IMR-90 (cell line): ENCODE measurements around a stretch of chr14.

- RRBS, result no CpG with 5 or more reads among the region's 2 CpGs
CAGE:
- cytosol, long polyA plus RNA, result no peak
- long polyA plus RNA, result no peak
- nucleus, long polyA plus RNA, result no peak
Observed at GRCh38 chr14:100083626-100083988, 18.4 kb downstream of the EVL start.

DNA sequence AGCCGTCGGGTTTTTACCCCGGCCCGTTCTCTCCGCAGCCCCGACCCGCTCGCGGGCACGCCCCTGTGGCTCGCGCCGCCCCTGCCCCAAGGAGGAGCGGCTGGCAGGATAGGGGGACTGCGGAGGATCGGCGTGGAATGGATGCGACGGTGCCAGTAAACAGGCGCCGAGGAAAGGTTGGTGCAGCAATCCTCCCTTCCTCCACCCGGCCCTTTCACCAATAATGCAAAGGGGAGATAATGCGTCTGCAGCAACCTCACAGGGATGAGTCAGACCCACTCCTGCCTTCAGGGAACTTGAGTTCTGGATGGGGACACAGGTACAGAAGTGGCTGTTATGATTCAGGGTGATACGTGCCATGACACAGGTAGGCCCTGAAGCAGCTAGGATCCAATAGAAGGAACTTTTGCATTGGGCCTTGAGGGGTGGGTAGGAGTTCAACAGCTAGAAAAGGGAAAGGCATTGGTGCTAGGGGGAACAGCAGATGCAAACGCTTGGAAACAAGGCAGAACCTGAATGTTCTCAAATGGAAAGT is 578 bp upstream of the DEGS2 start:
- RRBS, result 4% methylated on average over 3 of the region's 25 CpGs
CAGE:
- cytosol, long polyA plus RNA, result no peak
- long polyA plus RNA, result no peak
- nucleus, long polyA plus RNA, result no peak

DNA sequence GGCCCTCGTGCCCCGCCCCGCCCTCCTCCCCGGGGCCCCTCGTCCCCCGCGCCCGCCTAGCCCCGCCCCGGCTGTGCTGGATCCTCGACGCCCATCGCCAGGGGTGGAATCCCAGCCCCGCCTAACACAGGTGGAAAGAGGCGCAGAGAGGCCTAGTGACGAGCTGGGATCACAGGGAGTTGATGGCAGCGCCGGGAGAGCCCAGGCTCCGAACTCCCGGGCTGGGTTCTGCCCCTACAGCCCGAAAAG is 24.4 kb upstream of the YY1 start:
- RRBS, result 5% methylated on average over 11 of the region's 21 CpGs
CAGE:
- cytosol, long polyA plus RNA, result no peak
- long polyA plus RNA, result no peak
- nucleus, long polyA plus RNA, result no peak

DNA sequence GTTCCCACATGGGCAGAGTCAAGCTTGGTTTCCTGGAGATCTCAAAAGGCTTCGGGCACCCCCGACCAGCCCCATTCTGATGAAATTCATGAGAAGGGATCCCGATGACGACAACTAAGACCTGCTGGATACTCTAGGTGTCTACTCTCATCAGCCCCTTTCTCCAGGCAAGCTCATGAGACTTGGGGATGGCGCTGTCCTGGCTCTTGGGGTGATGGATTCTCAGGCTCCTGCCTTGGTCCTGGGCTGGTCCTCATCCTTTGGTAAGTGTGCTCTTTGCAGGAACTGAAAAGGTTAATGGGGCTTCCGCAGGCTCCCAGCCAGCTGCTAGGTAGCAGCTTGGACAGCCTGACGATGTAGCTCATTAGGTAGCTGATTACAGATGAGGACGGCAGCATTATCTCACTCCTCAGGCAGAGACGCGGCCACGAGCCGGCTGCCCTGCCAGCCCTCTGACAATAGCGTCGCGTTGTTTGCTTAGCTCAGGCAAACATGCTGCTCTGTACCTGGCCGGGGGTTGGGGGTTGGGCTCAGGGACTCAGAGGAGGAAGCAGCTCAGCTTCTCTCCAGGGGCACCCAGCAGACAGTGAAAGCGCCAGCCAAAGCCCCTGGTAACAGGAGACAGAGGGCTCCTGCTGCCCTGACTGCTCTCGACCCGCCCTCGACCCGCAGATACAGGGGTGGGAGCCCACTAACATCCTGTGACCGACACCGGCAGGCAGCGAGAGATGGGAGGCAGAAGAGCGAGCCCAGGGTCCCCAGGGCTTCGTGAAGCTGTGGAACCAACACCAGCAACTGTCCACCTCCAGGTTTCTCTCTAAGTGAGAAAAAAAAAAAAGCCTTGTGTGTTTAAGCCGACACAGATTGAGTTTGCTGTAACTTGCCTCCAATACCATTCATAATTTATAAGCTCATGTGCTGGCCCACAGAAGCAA is 53.6 kb upstream of the DLK1 start:
- RRBS, result 18% methylated on average over 5 of the region's 27 CpGs
CAGE:
- cytosol, long polyA plus RNA, result no peak
- long polyA plus RNA, result no peak
- nucleus, long polyA plus RNA, result no peak

DNA sequence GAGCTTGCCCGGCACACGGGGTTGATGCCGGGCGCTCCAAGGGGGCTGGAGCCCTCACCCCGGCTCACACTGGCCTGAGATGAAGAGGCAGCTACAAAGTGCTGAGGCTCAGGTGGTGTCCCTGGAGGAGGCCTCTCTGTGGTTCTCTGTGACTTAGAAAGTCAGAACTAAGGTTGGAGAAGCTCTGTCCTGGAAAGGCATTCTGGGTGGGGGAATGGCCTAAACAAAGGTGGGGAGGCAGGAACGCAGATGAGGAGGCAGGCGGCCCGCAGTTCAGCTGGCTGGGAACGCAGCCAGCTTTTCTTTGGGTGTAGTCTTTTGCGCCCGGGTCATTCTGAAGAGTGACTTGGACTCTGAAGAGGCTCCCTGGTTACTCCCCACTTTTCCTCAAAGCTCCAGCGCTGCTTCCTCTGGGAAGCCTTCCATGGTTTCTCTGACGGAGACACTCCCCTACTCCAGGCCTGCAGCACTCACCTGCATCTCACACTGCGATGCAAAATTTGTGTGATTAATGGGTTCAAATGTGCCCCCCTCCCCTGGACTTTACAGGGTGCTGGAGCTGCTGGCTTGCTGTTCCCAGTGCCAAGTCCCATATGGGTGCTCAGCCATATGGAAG is 50.5 kb upstream of the DLK1 start:
- RRBS, result no CpG with 5 or more reads among the region's 14 CpGs
CAGE:
- cytosol, long polyA plus RNA, result no peak
- long polyA plus RNA, result no peak
- nucleus, long polyA plus RNA, result no peak

- RRBS, result no CpG with 5 or more reads among the region's 25 CpGs
CAGE:
- cytosol, long polyA plus RNA, result no peak
- long polyA plus RNA, result no peak
- nucleus, long polyA plus RNA, result no peak
Observed at GRCh38 chr14:100714264-100715141, 12.2 kb upstream of the DLK1 start.

DNA sequence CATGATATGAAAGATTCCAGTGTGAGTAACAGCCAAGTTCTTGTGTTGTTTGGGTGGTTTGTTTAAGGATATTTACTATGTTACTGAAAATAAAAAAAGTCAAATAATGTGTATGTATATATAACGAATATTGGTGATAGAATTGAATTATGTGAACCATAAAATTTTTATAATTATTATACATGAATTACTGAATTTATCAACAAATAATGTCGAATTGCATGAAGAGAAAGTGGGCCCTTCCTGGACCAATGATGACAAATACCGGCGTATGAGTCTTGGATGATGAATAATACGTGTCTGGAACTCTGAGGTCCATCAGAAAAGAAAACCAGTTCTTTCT is 65.2 kb upstream of the RTL1 start:
- RRBS, result no CpG with 5 or more reads among the region's 5 CpGs
CAGE:
- cytosol, long polyA plus RNA, result no peak
- long polyA plus RNA, result no peak
- nucleus, long polyA plus RNA, result no peak

DNA sequence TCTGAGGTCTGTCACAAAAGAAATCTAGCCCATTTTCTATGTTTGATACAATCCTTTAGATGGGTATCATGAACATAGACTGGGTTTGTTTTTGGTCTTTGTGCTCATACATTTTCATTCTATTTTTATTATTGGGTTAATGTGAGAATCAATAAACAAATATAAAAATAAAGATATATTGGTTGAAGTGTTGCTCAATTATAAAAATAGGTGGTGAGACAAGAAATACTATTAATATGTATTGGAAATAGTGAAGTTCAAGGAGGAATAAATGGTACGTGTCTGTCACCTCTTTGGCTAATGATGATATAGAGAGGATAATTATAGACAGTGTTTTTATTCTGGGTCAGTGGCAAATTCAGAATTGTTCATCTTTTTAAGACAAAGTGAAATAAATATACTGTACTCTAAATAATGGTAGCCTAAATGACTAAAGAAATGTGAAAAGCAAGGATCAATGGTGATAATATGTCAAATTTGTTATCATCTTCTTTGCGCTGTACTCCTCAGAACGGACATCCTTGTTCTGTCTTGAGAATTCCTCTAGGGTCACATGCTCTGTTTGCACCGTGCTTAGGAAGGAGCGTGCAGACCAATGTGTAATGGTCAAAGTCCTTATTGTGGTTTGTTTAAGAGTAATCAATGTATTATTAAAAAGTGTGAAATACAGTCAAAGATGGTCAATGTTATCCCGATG is 77.7 kb upstream of the RTL1 start:
- RRBS, result no CpG with 5 or more reads among the region's 6 CpGs
CAGE:
- cytosol, long polyA plus RNA, result no peak
- long polyA plus RNA, result no peak
- nucleus, long polyA plus RNA, result no peak

DNA sequence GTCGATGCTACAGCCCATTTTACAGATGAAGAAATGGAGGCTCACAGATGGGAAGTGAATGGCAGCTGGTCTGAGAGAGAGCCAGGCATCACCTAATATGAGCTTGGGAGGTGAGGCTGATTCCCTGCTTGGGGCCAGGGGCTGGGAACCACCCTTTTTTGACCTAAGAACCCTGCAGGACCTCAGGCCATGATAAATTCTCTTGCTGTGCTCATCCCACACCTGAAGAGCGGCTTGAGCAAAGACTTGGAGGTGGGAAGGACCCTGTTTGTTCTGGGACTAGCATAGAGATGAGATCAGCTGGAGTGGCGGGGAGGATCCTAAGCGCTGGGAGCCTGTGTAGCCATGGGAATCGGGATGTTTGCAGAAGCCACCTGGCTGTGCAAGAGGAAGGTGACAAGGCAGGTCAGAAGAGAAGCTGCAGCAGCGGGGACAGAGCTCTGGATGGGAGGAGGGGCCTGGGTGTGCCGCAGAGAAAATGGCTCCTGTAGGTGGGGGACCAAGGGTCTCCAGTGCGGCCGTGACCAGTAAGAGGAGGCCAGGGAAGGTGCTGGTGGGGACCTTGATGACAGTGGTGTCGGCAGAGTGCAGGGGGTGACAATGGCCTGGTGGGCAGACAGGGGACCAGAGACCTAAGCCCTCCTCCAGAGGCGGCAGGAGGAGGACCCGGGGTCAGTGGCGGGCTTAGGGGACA is 206.4 kb upstream of the RTL1 start:
- RRBS, result no CpG with 5 or more reads among the region's 13 CpGs
CAGE:
- cytosol, long polyA plus RNA, result no peak
- long polyA plus RNA, result no peak
- nucleus, long polyA plus RNA, result no peak

DNA sequence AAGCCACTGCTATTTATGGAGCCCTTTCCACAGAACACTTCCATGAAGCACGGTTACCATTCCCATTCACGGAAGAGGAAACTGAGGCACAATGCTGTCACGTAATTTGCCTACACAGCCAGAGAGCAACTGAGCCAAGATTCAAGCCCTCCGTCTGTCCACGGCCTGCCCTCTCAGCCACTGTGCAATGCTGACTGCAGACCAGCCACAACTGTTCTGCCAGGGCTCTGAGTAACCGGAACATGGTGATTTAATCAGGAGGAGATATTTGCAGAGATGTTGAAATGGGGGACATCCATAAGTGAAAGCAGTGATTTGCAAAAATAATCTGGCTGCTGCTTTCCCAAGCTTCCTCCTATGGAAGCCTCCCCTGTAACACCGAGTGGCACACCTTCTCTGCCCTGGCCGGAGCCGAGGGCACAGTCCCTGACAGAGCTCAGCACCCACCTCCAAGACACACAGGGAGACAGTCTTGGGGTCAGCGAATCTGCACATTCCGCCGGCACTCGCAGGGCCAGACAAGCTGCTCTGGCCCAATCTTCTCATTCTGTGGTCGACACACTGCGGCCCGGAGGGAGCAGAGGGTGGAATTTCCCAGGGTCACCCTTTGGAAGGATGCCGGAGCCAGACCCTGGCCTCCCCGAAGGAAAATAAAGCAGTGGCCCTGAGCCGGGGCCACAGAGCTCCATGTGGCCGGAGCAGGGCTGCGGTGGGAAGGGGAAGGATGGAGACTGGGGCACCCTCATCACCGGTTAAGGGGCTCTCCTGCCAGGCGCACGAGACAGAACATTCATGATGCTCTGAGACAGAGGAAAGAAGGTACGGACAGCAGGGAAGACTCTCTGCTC is 358.4 kb upstream of the PPP2R5C start:
- RRBS, result 83% methylated on average over 15 of the region's 25 CpGs
CAGE:
- cytosol, long polyA plus RNA, result no peak
- long polyA plus RNA, result no peak
- nucleus, long polyA plus RNA, result no peak

DNA sequence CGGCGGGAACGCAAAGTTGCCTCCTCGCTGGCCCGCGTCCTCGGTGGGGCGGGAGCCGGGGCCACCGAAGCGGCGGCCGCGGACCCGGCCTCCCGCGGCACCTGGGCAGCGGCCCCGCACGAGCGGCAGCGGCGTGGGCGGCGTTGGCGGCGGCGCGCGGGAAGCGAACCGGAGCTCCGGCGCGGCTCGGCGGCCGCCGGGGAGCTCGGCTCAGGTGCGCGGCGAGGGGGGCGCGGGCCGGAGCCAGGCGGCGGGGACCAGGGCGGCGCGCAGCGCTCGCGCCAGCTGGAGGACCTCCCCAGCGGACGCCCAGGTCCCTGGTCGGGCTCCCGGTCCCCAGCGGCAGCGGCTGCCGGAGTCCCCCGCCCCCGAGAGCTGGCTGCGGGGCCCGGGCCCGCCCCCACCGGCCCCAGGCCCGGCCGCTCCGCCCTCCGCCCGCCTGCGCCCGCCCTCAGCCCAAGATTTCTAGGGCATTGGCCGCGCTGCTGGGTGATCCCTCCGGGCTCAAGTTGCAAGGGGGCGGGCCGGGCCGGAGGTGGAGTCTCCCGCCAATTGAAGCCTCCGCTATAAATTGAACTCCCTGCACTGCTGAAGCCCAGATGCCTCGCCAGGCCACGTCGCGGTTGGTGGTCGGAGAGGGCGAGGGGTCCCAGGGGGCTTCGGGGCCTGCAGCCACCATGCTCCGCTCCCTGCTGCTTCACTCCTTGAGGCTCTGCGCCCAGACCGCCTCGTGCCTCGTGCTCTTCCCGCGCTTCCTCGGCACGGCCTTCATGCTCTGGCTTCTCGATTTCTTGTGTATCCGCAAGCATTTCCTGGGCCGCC is 200.4 kb upstream of the PPP2R5C start:
- RRBS, result 6% methylated on average over 53 of the region's 101 CpGs
CAGE:
- cytosol, long polyA plus RNA, result no peak
- long polyA plus RNA, result no peak
- nucleus, long polyA plus RNA, result no peak

DNA sequence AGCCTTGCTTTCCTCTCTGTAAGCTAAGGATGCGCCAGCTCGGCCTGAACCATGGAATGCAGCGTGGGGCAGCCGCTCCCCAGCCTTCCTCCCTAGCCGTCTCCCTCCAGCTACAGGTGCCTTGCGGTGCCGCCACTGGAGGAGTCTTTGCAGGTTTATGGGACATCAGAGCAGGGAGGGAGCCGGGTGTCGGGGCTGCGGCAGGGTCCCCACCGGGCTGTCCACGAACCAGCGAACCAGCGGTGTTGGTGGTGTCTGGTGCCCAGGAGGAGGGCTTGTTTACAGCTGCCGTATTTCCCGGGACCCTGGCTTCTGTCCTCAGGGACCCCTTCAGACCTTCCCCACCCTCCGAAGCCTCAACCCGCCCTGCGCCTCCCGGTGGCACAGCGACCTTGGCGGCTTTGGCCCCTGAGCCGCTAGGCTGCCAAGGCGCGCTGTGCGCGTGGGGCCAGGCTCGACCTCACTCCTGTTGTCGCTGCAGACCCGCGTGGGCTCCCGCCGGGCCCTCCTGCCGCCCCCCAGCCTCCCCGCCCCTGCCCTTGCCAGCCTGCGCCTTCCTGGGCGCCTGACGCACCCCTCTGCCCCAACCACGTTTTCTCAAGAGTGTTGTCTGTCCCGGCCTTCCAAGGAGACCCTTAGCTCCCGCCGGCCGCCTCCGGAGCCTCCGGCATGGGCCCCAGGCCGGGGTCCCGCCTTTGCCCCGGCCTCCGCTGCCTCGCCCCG is 19.6 kb downstream of the PPP2R5C start:
- RRBS, result 12% methylated on average over 13 of the region's 51 CpGs
CAGE:
- cytosol, long polyA plus RNA, result no peak
- long polyA plus RNA, result no peak
- nucleus, long polyA plus RNA, result no peak

DNA sequence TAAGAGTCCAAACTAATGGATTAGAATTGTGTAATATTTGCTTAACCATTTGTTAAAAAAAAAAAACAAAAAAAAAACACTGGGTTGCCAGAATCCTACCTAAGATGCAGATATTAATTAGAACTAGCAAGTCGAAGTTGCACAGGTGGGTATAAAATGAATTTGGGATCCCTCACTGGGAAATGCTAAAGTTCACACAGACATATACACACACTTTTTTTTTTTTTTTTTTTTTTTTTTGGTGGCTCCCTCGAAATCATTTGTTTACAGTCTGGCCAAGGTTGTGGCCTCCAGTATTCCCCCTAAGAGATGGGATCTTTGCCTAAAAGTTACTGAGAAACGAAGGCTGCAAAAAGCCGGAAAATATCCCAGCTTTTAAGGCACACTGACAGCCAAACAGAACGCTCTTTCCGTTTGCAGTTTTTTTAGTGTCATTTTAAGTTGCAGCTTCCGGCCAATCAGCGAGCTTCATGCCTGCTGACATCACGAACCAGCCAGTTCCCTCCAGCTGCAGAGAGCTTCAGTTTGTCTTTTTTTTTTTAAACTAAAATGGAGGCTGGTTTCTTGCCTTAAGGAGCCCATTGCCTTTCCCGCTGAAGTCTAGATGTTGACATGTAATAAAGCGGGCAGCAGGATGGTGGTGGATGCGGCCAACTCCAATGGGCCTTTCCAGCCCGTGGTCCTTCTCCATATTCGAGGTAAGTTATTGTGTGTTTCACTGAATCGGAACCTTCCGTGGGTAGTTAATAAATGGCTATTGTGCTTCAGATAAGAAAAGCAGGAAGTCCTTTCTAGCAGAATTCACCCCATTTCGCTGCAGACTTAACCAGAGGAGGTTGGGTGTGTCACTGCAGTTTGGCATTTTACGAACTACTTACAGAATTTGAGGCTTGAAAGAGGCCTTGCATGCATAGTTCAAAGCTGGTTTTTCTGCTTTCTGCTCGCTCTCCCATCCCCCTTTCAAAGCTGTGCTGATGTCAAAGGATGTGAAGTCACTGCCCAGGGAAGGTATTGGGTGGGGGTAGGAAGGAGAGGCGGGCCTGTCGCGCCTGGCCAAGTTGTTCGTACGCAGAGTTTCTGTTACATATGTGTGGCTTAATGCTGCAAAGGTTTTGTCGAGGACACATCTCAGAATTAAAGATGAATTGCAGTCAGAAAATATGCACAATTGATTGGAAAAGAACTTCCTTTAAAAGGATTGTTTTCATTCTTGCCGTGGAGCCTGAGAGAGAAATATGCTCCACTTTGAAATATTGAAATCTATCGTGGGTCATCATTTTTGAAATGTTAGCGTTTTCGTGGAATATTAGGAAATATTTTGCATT is 48.3 kb downstream of the PPP2R5C start:
- RRBS, result 4% methylated on average over 2 of the region's 29 CpGs
CAGE:
- cytosol, long polyA plus RNA, result start-site peak on the plus strand centred at position 513 of the sequence, 74 bp wide, 399 and 816 reads in 2 replicates
- long polyA plus RNA, result start-site peak on the plus strand centred at position 516 of the sequence, 78 bp wide, 404 and 930 reads in 2 replicates
- nucleus, long polyA plus RNA, result start-site peak on the plus strand centred at position 520 of the sequence, 56 bp wide, 140 and 89 reads in 2 replicates

DNA sequence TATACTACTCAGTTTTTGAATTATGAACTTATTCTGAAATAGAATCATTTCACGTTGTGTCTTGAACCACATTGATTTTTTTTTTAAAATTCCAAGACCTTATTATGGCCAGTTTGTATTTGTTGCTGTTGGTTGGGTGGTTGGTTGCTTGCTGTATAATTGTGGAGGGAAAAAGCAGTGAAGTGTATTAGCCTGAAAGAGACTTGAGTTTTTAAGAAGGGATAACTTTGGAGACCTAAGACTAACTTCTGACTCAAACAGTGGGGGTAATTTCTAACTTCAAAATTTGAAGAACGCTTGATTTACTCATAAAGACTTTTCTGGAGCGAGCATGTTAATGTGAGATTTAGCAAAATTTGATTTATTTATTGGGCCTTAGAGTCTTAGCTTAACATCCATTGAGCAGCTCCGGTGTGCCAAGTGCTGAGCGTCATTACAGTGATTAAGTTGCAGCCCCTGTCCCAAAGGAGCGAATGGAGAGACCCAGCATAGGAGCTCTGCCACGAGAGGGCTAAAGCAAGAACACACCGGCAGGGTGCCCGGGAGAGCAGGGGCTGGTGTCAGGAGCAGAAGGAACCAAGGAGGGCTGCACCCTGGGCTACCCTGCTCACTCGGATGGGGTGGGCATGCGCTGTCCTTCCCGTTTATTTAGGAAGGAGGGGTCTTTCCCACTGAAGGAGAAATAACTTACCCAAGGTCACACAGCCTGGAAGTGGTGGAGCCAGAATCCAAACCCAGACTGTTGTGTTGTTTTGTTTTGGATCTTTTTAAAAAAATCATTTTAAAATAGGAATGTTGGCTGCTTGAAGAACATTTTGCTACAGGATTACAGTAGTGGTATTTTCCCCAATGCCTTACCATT is 50.5 kb downstream of the PPP2R5C start:
- RRBS, result no CpG with 5 or more reads among the region's 12 CpGs
CAGE:
- cytosol, long polyA plus RNA, result no peak
- long polyA plus RNA, result no peak
- nucleus, long polyA plus RNA, result no peak

DNA sequence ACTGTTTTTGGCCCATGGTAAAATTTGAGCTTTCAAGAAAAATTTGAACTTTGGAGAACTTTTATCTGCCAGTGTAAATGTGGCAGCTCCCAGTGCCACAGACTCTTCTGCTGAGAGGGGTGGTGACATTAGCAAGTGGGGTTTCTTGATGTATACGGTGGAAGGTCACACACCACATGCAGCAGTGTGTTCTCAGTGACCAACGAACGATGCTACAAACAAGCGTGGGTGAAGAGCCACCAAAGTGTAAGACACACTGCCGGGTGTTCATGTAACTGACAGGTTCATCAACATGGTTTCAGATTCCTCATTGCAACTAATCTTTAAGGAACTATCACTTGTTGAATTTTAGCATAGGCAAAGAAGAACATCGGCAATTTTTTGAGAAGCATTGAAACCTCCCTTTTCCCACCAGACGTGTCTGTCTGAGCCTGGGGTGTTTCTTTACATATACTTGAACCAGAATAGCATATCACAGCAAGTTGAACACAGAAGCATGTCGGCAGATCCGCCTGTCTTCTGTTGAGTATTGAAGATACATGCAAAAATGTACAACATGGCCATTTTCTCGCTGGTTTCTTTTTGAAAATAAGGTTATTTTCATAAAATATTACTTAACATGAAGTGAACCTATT is 58.8 kb downstream of the PPP2R5C start:
- RRBS, result no CpG with 5 or more reads among the region's 10 CpGs
CAGE:
- cytosol, long polyA plus RNA, result no peak
- long polyA plus RNA, result no peak
- nucleus, long polyA plus RNA, result no peak

GRCh38 chr14:101820949-101822053 is 59.8 kb downstream of the PPP2R5C start:
- RRBS, result no CpG with 5 or more reads among the region's 17 CpGs
CAGE:
- cytosol, long polyA plus RNA, result no peak
- long polyA plus RNA, result no peak
- nucleus, long polyA plus RNA, result no peak

DNA sequence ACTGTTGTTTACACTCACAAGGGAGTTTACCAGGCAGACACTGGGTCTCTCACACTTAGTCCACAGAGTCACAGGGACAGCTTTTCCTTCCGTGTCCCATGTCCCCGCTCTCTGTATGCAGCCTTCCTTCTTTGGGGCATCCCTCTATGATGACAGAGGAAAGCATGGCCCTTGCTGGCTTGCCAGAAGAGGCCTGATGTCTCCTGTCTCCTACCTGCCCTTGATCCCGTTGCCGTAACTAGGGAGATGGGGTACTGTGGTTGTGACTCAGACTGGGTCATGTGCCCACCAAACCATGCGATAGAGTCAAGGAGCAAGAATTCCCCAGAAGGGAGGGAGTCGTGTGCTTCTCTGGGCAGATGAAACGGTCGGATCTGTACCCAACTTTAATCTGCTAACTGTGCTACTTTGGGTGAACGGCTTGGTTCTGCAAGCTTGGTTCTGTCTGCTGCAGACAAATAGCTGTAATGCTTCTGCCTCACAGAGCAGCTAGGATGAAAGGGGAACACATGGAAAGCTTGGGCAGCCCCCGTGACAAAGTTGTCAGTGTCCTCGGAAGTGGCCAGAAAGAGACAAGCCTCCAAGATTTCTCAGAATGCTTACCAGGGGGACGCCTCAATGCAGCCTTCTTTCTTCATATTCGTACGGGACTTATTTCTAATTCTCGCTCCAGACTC is 99.0 kb upstream of the DYNC1H1 start:
- RRBS, result no CpG with 5 or more reads among the region's 15 CpGs
CAGE:
- cytosol, long polyA plus RNA, result no peak
- long polyA plus RNA, result no peak
- nucleus, long polyA plus RNA, result no peak

GRCh38 chr14:101925224-101925654 is 39.1 kb upstream of the DYNC1H1 start:
- RRBS, result no CpG with 5 or more reads among the region's 28 CpGs
CAGE:
- cytosol, long polyA plus RNA, result no peak
- long polyA plus RNA, result no peak
- nucleus, long polyA plus RNA, result no peak

- RRBS, result 0% methylated on average over 1 of the region's 11 CpGs
CAGE:
- cytosol, long polyA plus RNA, result no peak
- long polyA plus RNA, result no peak
- nucleus, long polyA plus RNA, result no peak
Observed at GRCh38 chr14:101972271-101972925, 8.0 kb downstream of the DYNC1H1 start.

DNA sequence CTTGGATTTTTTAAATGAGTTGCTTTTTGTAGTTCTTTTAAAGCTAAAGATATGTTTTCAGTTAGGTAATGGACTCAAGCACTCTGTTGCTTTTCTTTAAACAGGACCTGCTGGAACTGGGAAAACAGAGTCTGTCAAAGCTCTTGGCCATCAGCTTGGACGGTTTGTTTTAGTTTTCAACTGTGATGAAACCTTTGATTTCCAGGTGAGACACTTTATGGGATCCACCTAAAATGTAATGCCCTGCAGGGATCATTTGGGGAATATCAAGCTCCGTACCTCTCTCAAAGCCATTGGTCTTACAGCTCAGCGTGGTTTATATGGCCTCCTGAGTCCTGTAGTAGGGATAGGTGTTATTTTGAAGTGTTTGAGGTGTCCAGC is 42.5 kb downstream of the DYNC1H1 start:
- RRBS, result no CpG with 5 or more reads among the region's 3 CpGs
CAGE:
- cytosol, long polyA plus RNA, result no peak
- long polyA plus RNA, result no peak
- nucleus, long polyA plus RNA, result no peak